ENCODE results near the genes DVL1, CCNL2, GNB1 and PRKCZ.

- PRO-cap: bidirectional peak, plus-strand start at chr1:1349570, minus-strand start at chr1:1349380
Observed at GRCh38 chr1:1348777-1349521, at the start of gene DVL1. Gene DVL1, minus strand, starts transcription at chr1:1349418.

DNA sequence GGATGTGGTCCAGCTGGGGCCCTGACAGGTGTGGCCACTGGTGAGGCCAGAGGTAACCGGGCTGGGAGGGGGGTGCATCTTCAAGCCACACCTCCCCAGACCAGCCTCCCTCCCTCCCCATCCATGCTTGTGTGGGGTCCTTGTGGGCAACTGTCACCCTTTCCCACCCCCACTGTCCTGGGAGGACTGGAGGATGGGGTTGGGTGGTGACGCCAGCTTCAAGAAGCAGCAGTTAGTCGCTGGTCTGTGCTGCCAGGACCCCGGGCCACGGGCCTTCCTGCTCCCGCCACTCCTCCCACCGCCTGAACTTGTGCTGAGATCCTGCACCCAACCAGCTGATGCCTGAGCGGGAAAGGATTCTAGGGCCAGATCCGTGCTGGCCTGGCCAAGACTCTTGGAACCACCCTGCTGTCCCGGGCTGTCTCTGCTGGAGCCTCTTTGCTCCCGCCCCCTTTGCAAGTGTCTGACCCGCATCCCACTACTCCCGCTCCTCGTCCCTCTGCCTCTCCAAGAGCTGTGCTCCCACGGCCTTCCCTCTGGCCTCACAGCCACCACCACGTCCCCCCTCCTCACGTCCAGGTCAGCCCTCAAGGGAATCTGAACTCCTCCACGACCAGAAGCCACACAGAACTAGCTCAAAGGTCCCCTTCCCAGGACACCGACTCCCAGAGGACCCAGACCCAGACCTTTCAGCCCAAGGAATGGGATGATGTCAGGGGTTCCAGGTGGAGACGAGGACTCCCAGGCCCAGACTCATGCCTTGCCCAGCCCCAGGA is 2.9 kb upstream of the DVL1 start:
- PRO-cap: no peak

GRCh38 chr1:1395201-1395561 is 4.0 kb downstream of the CCNL2 start:
- PRO-cap: no peak

DNA sequence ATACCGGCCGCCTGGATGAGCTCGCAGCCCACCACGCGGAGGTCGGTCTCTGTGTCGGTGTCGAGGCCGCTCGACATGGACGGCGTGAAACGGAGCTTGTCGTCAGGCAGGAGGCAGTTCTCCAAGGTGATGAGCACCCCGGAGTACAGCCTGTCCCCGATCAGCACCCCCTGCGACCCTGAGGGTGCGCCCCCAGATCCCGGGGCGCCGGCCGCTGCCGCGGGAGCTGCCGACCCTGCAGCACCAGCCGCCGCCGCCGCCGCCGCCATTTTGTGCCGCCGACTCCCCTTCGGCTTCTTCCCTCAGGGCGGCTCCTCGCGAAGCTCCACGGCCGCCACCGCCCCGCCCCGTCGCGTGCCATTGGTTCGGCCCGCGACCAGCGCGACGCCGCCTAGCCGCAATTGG is at the start of gene CCNL2:
CCNL2 (minus strand) TSS at position 298 of the 405 bp plus-strand sequence.
- PRO-cap: bidirectional peak, plus-strand start outside the sequence, minus-strand start at position 277 of the sequence

- PRO-cap: bidirectional peak, plus-strand start at chr1:1399564, minus-strand start at chr1:1399314
Observed at GRCh38 chr1:1399443-1399688, 231 bp upstream of the CCNL2 start.

GRCh38 chr1:1430052-1431236 is 4.8 kb downstream of the TMEM88B start:
- PRO-cap: bidirectional peak, plus-strand start at chr1:1430786, minus-strand start at chr1:1430579

DNA sequence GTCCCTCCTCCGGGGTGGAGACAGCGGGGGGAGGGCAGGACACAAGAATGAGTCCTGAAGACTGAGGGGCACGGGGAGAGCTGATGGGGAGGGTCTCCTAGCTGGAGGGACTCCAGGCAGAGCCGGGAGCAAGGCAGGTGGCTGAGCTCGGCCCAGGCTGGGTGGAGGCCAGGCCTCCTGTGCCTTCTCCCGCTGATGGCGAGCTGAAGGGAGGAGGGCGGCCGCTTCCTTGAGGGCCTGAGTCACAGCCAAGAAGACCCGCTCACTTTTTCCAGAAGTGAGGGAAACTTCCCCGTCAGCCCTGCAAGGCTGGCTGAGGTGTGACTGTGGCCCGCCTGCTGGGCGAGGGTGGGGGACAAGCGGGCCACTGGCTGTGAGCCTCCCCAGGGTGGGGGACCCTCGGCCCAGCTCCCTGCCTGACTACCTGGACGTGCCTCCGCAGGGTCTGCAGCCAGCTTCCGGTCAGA is 1.7 kb upstream of the VWA1 start:
- PRO-cap: bidirectional peak, plus-strand start at position 115 of the sequence, minus-strand start outside the sequence; unidirectional peak, minus-strand start at position 181 of the sequence

DNA sequence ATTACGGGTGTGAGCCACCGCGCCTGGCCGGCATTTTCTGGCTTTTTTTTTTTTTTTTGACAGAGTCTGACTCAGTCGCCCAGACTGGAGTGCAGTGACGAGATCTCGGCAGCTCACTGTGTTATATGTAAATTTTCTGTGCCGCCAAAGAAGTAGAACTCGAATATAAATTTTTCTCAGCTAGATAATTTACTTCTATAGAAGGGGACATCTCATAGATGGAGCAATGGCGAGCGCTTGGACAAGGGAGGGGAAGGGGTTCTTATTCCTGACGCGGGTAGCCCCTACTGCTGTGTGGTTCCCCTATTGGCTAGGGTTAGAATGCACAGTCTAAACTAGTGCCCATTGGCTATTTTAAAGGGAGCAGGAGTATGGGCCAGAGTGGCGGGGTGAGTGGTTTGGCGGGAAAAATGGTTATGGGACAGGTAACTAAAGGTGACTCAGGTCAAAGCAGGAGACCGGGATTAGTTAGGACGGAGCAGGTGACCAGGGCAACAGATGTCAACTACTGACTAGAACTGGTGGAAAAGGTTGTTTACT is 1.1 kb upstream of the ATAD3A start:
- PRO-cap: no peak

- PRO-cap: no peak
Observed at GRCh38 chr1:1523236-1523850, 11.4 kb downstream of the ATAD3A start.

DNA sequence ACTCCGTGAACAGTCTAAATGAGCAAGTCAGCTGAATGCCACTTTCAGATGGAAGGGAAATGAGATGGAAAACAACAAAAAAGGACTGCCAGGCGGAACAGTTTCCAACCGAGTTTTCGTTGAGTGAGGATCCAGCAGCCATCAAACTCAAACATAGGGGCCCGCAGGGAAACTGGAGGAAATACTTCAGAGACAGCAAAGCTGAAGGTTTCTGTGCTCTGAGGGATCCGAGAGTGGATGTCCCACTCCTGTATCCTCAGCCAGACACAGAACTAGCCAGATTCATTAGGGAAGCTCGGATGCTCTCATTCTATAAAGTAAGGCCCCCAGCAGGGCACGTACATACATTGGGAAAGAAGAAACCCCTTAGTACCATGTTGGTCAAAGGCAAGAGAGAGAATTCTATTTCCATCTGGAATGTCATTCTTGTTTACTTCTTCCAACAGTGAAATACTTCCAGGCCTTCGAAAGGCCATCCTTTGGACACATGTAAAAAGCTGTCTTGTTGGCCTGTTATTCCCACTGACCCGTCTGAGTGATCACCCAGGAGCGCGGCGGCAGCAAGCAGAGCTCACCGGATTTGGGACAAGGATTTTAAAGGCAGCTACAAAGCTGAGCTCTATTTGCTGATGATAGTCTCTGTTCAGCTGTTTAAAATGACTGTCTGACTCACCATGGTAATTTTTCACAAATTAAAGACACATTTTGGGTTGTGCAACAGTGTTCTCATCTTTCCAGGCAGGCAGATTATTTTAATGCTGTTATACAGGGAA is 3.3 kb upstream of the CDK11B start:
- PRO-cap: no peak

GRCh38 chr1:1669830-1670148 is 11.0 kb upstream of the CDK11B start:
- PRO-cap: no peak

GRCh38 chr1:1680847-1681300 is 11.7 kb downstream of the SLC35E2B start:
- PRO-cap: no peak

DNA sequence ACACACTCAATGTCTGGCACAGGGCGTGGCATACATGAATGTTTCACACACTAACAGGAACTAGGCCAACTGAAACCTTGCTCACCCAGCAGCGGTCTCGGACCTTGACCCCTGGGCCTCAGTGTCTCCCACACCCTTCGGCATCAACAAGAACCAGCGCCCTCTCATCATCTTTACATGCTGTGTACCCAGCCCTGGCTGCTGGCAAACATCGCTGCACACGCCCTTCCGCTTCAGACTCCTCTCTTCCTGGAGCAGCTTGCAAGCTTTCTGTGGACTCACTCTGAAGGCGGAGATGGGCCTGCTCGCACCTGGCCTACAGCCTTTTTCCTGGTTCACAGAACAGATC is 8.7 kb downstream of the CDK11A start:
- PRO-cap: no peak

DNA sequence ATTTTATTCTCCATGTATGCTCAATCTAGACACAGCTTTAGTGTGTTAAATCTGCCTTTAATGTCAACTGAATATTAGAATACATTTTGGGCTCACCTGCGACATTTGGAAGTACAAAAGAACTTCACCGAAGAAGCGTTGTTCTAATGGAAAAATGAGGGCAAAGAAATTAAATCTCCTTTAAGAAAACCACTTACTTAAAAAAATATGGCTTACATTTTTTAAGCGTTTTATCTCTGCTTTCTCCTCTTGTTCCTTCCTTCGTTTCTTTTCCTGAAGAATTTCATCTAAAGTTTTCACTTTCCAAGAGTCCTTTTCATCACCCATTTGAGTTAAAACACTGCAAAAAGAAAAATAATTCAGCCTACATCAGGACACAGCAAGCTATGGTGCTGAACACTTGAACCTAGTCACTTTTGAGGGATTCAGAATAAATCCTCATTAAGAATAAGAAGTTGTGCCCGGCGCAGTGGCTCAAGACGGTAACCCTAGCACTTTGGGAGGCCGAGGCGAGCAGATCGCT is 1.6 kb downstream of the CDK11A start:
- PRO-cap: no peak

GRCh38 chr1:1759660-1760282 is 18.5 kb downstream of the NADK start:
- PRO-cap: no peak

DNA sequence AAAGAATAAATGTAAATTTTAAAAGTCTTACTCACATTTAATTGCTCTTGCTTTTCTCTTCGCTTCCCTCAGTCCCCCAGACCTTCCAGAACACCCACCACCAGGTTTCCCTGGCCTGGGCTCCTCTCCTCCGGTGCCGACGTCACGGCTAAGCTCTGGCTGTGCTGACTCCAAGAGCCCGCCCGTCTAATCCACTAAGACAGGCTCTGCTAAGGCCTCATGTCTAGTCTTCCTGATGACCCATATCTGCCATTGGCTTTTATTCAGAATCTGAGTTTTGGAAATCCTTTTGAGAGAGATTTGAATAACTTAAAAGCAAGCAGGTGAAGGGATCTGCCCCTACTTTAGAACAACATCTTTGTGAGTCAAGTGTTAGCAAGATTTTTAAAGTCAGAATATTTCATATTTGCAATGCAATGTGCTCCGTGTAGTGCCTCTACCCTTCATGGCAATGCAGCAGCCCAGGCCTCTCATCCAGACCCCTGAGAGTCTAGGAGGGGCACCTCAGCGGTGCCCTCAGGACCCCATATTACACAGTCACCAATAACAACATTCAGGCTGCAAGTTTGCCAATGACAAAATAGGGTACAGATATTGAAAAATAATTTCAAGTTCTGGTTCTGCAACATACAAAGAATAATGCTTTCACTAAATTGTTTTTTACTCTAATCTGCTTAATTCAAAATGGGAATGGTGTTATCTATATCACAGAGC is 54.1 kb upstream of the NADK start:
- PRO-cap: no peak

DNA sequence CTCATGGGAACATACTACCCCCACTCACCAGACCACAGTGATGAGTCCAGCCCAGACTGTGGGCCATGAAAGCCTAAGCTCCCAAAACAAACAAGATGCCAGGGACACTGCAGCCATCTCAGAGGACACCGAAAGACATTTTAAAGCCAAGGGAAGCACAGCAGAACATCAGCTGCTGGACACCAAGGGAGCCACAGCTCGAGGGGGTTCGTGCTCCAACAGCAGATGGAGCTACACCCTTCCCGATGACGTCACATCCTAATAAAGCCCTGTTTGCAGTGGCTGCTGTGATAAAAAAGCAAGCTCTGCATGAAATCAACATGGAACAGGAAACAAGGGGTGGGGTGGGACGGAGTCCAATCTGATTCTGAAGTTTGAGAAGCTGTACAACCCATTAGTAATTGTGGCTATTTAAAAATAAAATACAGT is 32.3 kb downstream of the GNB1 start:
- PRO-cap: bidirectional peak, plus-strand start at position 312 of the sequence, minus-strand start at position 142 of the sequence

DNA sequence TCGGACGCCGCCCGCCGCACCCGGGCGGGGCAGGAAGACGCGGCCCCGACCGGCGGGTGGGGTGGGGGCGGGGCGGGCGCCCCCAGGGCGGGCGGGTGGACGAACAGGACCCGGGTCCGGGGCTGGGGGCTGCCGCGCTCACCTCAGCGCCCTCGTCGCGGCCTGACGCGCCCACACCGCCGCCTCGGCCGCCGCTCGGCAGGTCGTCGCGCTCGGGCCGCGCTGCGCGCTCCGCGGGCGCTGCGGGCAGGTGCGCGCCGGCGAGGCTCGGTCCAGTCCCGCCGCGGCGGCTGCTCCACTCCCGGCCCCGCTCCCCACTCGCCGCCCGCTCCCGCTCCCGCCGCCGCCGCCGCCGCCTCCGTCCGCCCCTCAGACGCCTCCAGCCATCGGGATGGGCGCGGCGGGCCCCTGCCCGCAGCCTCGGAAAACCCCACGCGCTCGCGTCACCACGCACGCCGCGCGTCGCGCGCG is at the start of gene GNB1:
GNB1 (minus strand) TSS at position 410 of the 471 bp plus-strand sequence.
- PRO-cap: bidirectional peak, plus-strand start outside the sequence, minus-strand start at position 320 of the sequence

GRCh38 chr1:2025498-2026198 is 6.5 kb downstream of the GABRD start:
- PRO-cap: no peak

GRCh38 chr1:2050316-2051397 is at the start of gene PRKCZ:
Gene PRKCZ, plus strand, starts transcription at chr1:2050411.
- PRO-cap: no peak

All from neuron (in vitro differentiated cells).